ENCODE measurements around a stretch of chr2.

- RRBS: no CpG with 5 or more reads among the region's 6 CpGs
These were observed 128.0 kb upstream of the LGALSL start for GRCh38 chr2:64325852-64326448.

- RRBS: no CpG with 5 or more reads among the region's 4 CpGs
These were observed 72.0 kb upstream of the LGALSL start for GRCh38 chr2:64381930-64382340.

DNA sequence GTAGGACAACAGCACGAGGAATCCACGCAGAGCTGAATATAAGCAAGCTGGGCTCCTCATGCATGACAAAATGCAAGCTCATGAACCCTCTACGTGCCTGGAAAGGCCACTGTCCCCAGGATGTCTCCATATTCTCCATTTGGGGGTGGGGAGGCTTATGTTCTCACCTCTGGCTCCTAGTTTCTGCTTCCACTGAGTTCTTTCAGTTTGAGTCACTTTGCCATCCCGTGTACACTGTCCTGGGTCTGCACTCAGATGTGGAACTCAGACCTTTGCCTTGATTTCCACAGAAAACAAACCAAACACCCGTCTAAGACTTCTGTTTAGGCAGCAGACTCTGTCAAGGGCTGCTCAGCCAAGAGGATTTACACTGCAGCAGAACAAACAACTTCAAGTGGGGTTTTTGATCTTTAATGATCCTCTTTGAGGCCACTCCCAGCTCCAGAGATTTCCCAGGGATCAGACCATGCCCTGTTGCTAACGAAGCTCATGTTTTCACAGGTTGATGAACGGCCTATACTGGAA is 52.6 kb upstream of the LGALSL start:
- RRBS: no CpG with 5 or more reads among the region's 7 CpGs

GRCh38 chr2:64406633-64406965 is 47.4 kb upstream of the LGALSL start:
- RRBS: no CpG with 5 or more reads among the region's 1 CpG

DNA sequence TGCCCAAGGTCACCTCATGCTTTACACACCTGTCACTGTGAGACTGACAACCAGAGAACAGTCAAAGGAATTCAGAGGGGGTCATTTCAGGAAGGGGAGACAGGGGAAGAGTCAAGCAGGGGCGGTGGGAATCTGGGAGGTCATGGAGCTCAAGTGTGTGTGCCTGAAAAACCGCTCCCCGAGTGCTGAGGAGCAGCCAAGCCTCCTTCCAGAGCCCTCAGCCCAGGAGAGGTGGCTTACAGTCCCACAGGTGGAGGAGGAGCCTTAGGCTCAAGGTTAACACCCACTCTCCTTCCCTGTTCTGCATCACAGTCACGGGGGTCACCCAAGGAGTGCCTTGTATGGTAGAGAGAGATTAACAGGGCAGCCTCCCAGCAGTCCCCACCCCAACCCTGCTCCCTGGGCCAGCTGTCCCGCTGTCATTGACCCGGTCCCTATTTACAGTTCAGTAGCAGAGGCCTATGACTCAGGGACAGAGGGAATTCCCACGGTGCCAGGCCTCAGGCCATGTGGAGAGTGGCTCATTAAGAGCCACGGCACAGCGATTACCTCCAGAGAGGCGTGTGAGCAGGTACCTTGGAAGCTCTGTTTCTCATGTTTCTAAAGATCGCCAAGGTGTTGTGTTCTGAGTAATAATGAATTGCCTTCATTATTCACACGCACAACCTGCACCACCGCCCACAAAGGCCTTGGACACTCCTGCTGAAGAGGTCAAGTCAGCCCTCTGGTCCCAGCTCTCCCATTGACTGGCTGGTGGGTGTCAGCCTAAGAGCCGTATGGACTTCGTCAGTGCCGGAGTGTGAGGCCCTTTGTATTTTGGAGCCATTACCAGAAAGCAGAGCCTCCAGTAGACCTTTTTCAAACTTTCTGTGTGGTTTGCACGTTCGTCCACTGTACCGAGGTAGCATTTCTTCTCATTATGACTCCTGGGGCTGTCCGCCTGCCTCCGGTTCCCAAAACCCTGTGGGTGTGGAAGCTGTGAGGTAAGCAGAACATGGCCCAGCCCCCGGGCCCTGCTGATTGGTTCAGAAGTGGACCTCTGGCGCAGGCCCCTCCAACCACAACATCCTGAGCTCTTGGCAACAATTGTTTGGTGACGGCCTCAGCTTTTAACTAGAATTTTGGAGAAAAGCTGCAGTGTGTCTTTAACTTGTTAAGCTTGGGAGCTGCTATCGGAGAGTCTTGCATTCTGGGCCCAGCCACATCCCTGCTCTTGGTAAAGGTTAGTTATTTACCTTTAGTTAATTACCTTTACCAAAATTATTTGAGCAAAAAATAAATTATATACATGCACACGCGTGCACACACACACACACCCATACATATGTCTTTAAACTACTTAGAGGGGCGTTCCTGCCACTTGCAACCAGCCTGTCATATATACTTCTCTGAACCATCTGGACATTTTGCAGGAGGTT is 47.0 kb downstream of the SERTAD2 start:
- RRBS: 7% methylated on average over 2 of the region's 28 CpGs

- RRBS: no CpG with 5 or more reads among the region's 17 CpGs
These were observed 26.4 kb downstream of the SERTAD2 start for GRCh38 chr2:64627294-64627786.

- RRBS: no CpG with 5 or more reads among the region's 9 CpGs
These were observed 16.5 kb downstream of the SERTAD2 start for GRCh38 chr2:64637029-64637749.

GRCh38 chr2:64648871-64649497 is 4.7 kb downstream of the SERTAD2 start:
- RRBS: no CpG with 5 or more reads among the region's 7 CpGs

- RRBS: no CpG with 5 or more reads among the region's 7 CpGs
These were observed 15.5 kb upstream of the SERTAD2 start for GRCh38 chr2:64668992-64669817.

DNA sequence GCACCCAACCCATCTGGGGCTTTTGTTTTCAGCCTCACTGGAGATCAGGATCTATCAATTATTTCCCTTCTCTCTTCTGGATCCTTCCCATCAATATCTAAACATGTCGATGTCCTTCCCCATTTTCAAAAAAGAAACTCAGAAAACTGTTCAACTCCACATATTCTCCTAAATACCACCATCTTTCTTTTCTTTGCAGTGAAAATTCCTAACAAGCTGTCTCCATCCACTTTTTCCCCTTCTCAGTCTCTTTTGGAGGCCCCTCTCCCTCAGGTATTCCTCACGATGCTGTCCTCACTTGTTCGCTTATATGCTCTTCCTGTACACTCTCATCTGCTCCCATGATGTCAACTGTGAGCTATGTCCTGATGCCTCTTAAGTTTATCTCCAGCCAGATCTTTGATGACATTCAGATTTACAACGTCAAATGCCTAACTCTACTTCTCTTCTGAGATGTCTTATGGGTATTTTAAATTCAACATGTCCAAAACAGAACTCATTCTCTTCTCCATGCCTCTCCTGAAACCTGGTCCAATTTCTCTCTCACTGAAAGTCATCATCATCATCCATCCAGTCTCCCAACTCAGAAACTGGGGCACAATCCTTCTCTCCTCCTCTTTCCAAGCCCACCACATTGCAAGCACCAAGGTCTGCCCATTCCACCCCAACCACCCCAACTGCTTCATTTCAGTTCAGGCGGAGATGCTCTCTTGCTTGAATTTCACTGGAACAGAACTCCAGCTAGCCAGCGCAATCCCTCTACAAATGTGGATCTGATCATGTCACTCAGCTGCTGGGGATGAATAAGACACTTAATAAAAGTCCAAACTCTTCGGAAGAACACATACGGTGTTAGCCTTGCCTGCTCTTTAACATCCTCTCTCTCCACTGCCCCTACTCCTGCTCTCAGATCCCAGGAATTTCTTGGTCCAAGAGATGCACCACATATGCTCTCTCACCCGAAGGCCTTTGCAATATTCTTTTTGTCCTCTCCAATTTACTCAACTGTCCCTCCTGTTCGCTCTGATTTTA is 55.3 kb upstream of the SERTAD2 start:
- RRBS: no CpG with 5 or more reads among the region's 10 CpGs

GRCh38 chr2:64915171-64915456 is 74.1 kb upstream of the SLC1A4 start:
- RRBS: no CpG with 5 or more reads among the region's 2 CpGs

- RRBS: no CpG with 5 or more reads among the region's 24 CpGs
These were observed 1.1 kb upstream of the SLC1A4 start for GRCh38 chr2:64988071-64988576.

DNA sequence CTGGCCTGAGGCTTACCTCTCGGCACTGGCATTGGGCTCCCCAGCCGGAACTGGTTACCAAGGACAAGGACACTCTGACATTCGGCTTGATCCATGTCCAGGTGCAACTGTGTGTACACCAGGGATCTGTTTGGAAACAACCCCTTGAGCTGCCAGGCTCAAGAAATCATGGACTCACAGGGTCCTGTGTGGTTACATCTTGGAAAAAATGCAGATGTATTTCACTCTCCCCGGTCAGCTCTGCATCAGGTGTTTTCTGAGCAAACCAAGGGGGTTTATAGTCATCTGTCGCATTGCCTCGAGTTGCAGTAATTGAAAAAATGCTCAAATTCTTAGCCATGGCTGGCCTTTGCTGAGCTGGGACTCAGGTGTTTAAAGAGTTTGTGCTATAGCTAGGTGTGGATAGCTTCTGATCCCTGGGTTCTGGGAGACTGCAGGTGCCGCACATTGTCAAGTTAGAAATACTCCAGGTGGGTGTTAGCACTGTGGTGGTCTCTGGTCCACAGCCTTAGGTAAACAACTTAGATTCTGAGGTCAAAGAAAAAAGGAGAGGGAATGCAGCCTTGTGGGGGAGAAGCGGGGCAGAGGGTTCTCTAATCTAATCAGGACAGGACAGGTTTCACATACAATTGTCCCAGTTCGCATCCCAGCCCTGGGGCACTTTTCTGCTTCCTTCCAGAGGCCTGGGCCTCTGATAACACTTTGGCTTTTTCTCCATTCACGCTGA is 32.2 kb downstream of the SLC1A4 start:
- RRBS: no CpG with 5 or more reads among the region's 10 CpGs

DNA sequence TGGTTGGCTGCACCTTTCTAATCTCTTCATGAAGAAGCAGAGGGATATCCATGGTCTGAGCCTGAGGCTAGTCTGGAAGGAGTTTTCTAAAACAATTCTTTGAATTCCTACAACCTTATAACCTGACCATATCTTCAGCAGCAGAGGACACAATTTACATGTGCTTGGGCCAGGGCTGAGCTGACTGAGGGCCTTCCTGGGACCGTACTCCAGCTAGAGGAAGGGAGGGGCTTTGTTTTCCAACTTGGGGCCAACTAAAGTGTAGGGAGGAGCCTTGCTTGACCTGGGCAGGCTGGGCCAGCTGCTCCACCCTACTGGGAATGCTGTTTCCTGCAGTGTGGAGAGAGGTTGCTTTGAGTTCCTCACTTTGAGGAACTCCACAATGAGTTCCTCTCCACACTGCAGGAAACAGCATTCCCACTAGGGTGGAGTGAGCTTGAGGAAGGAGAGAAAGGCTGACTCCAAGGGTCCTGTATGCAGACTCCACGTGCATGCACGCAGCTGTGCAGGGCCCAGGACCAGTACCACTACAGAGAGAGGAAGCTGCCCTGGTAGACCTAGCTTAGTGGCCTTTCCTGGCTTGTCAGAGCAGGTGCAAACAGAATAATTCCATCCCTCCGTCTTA is 19.6 kb downstream of the CEP68 start:
- RRBS: no CpG with 5 or more reads among the region's 4 CpGs

GRCh38 chr2:65081811-65082309 is 25.6 kb downstream of the CEP68 start:
- RRBS: no CpG with 5 or more reads among the region's 9 CpGs

- RRBS: no CpG with 5 or more reads among the region's 6 CpGs
These were observed 1.3 kb downstream of the RAB1A start for GRCh38 chr2:65128506-65129194.

GRCh38 chr2:65204548-65204876 is 23.1 kb upstream of the ACTR2 start:
- RRBS: no CpG with 5 or more reads among the region's 1 CpG

DNA sequence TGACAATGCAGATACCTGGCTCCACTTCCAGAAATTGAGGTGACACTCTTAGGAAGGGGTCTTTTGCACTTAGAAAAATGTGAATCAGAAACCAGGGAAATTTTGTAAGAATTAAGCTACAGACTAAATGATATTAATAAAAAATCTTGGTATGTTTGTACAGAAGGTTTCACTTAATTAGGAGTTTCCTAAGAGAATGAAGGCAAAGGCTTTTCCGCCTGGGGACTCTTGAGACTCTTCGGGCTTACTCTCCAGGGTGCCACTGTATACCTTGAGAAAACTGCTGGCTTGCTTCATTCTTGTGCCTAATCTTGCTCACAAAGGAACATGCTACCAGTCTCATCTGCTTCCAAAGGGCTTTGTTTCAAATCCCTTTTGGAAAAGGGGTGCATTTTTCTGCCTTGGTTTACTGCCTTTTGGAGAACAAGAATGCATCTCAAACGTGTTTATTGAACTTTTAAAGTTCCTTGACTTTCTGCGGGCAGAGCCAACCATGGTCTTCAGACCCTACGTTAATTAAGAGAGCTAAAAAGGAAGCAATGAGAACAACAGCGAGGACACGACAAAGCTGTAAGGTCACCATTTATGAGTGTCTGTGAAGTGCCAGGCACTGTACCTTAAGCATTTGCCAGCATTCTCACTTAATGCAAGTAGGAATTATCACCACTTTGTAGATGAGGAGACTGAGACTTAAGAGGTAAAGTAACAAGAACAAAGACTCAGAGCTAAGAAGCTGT is 49.6 kb downstream of the ACTR2 start:
- RRBS: no CpG with 5 or more reads among the region's 7 CpGs

DNA sequence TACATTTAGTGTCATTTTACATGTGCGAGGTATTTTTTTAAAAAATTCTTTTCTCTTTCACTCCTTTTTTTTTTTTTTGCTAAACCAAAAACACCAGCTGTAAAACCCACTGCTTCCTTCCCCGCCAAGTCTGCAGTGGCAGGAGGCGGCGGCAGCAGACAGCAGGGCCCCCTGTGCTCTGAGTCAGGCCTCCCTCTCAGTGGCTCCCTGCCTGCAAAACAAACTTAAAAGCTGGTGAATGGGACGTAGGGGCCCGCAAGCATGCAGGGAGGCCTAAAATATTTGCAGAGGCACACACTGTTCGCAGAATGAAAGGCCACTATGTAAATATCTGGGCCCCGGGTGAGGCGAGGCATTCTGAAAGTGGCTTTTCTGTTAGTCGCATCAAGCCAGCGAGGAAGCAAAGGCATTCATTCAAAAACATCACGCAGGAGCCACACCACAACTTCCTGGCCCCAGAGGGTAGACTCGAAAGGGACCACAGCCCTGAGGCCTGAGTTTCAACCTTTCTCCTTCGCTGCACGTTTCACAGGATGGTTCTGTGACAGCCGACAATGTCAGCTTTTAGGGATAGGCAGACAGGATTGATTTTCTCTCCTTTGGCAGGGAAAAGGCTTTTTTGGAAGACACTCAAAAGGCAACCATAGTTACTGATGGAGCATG is 73.4 kb downstream of the ACTR2 start:
- RRBS: no CpG with 5 or more reads among the region's 16 CpGs

Data from AG08470 (cell line).